Gallbladder (tissue), 1 donor: ENCODE measurements around the gene PABPC1L2A.

GRCh38 chrX:69615526-69615981, 359 bp upstream of the EDA start:
- PRO-cap: no peak

GRCh38 chrX:69616920-69617177, 936 bp downstream of the EDA start:
- PRO-cap: no peak

DNA sequence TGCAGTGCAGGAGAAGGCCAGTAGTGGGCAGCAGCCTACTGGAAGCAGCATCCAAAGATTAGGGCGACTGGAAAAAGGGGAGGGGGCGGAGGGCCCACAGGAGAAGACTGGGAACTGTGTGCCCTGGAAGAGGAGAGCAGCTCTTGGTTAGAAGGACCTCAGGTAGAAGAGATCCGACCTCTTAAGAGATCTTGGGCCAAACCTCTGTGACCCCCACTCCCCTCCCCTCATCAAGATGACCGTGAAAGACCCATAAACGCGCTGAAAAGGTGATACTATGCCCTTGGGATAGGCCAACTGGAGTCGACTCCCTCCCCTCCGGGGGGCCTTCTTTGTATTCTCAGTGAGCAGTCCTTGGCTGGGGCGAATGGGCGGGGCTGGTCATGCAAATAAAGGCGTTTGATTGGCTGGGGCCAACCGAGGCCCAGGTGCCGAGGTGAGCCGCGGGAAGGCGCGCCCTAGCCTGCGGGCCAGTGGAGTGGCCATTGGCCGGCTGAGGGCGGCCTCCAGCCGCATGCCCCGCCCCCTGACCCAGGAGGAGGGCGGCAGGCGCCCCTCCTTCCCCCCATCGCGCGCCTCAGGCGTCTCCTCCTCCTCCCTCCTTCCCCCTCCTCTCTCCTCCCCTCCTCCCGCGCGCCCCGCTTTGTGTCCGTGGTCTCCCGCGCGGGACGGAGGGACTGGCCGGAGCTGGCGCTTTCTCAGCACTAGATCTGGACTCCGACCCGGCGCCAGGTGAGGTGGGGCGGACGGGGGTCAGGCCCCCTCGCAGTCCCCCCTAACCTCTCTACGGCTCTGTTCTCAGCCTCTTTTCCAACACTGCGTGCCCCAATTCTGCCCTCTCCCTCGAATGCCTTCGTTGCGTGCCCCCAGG, 10.1 kb downstream of the DLG3 start:
- PRO-cap: bidirectional peak, plus-strand start at position 646 of the sequence, minus-strand start at position 326 of the sequence

- PRO-cap: no peak
These were observed 36.8 kb downstream of the DLG3 start for GRCh38 chrX:70481520-70481788.

DNA sequence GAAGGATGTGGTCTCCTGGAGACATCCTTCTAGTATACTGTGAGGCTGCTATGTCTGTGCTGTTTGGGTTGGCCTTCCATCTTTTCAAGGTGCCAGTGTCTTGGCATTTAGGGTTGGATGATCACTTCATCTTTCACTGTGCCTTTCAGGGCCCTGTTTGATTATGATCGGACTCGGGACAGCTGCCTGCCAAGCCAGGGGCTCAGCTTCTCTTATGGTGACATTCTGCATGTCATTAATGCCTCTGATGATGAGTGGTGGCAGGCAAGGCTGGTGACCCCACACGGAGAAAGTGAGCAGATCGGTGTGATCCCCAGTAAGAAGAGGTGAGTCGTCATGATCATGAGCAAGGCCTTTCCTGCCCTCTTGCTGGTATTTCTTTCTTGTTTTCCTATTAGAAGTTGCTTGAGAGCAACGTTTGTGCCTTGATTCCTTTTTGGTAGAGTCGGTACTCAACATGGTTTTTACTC, 47.4 kb downstream of the DLG3 start:
- PRO-cap: no peak

- PRO-cap: bidirectional peak, plus-strand start at chrX:71533073, minus-strand start at chrX:71532849
These were observed 214 bp upstream of the OGT start for GRCh38 chrX:71532775-71533005.

GRCh38 chrX:71536140-71536964, 3.4 kb downstream of the OGT start:
- PRO-cap: no peak

- PRO-cap: no peak
These were observed 12.6 kb downstream of the OGT start for GRCh38 chrX:71545330-71546063.

GRCh38 chrX:71573519-71573998, 4.7 kb upstream of the GCNA start:
- PRO-cap: no peak

DNA sequence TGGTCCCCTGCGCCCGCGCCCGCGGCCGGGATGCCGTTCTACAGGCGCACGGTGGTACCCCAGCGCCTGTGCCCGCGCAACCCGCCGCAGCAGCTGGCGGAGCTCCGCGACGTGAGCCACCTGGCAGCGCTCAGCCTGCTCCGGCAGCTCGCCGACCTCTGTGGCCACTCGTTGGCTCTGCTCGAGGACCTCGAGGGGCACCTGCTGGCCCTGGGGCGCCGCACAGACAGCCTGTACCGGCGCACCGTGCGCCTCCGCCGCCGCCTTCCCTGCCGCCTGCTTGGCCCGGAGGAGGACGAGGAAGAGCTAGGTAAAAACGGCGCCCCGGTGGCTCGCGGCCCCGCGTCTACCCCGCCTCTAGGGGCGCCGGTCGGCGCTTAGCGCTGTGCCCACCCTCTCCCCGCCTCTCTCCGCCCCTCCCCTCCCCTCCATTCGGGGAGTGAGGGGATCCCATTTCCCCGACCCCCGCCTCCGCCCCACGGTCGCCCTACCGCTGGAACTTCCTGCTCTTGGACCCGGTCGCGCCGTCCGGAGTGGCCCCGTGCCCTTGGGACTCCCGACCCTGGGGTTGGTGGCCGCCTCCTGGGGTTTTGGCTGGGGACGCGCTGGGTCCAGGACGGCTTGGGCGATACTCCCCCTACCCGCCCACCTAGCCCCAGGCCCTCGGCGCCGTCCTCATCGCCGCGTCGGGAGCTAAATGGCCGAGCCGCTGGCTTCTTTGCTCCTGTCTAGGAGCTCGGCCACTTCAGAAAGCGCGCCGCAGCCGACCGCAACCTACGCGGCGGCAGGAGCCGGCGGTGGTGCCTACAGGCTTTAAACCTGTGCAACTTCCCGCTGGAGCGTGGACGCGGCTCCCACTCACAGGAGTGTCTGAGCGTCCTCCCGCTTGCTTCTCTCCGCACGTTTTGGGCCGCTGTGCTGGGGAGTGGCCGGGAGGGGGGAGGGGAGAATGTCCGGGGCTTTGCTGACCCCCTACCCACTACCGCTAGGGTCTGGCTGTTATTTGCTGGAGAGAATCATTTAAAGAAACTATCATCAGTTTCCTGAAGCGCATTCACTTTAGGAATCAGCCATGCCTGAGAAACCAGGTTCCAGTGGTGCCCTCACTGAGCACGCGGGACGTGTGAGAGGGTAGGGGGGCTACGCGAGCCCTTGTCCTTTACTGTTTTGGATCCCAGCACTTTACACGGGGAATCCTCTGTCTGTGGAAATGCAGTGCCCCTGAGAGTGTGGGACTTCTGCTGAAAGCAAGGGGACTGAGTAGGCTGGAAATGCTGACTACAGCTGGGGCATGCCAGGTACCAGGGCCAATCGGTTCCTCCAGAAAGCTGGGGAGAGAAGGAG, 885 bp downstream of the NHSL2 start:
- PRO-cap: no peak

DNA sequence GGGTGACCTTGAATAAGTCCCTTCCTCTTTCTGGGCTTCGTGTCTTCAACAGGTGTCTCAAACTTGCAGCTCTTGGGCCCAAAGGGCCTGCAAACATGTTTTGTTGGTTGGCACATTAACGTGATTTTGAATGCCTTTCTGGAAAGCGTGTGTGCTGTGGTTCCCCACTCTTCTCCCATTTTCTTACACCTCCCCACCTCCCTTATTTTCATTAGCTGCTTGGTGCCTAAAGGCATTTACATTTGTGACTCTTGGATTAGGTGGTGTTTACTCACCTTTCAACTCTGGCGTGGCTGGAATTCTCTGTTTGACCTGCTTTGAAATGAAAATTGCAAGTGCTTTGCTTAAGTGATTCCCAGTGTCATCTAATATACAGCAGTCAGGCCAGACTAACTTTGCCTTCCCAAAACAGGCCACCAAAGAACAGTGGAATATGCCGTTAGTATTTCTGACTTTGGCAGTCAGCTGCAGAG, 80.5 kb downstream of the NHSL2 start:
- PRO-cap: no peak

- PRO-cap: no peak
These were observed 4.5 kb downstream of the RPS4X start for GRCh38 chrX:72272469-72272930.

GRCh38 chrX:72272931-72273558, 4.0 kb downstream of the RPS4X start:
- PRO-cap: no peak

DNA sequence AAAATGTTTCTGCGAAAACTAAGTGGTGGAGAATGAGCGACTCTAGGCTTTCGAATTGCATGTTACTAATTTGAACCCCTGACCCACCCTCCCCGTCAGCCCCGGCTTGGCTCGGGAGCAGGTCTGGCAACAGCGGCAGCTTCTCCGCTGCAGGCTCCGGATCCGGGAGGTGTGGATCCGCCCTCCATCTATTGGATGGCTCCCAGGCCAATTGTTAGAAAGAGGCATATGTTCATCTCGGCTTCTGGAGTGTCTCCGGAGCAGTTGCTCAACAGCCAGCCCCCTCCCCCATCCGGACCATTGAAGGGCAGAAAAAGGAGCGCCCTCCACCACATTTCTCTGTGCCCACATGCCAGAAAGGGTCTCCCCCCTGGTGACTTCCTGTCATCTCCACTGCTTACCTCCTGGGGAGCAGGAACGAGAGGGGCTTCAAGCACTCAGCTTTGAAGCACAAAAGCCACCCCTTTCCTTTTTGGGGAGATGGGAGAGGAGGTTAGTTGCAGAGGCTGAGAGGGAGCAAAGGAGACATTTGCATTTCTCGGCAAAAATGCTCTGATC, 3.2 kb upstream of the CITED1 start:
- PRO-cap: no peak

- PRO-cap: no peak
These were observed 39.0 kb upstream of the CITED1 start for GRCh38 chrX:72344613-72345153.

DNA sequence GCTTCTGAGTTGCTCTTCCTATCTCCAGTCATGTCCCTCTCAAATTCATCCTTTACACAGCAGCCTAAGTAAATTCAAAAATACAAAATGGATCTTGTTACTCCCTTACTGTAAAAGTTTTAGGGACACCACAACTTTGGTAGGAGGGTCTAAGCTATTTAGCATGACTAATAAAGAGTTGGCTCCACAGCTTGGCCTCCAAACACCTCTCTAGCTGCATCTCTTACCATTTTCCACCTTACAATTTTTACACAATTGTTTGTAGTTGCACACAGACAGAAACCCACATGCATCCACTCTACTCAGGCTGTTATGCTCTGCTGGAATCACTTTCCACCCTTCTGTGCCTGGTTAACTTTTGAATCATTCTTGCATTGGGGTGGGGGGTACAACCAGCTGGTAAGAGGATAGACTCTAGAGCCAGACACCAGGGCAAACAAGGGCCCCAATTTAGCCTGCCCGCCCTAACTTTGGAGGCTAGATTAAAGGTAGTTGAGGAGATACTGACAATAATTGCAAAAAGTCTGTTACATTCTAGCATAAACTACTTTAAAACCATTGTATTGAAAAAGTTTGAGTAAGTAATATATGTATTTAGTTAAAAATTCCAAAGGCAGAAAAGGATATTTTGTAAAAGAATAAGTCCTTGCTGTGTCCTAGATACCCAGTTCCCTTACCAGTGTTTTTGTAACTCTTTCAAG, 78.6 kb upstream of the CITED1 start:
- PRO-cap: no peak

GRCh38 chrX:72526129-72526824, 46.4 kb downstream of the HDAC8 start:
- PRO-cap: no peak

DNA sequence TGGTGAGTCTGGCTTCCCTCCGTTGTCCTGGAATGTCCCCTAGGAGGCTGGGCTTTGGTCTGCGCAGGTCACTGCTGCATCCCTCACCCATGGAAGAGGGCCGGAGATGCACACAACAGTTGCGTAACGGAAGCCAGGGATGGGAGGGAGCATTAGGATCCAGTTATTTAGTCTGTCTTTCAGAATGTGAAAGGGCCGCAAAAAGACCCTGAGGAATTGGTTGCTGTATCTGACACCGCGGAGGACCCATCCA, 260 bp downstream of the FAM236C start:
- PRO-cap: no peak

GRCh38 chrX:73079367-73079582, at the start of gene PABPC1L2A:
TSS of gene PABPC1L2A (minus strand) at chrX:73079512.
- PRO-cap: no peak

GRCh38 chrX:73398244-73398505, 48.7 kb upstream of the CDX4 start:
- PRO-cap: no peak